ENCODE measurements around a stretch of chr2.

DNA sequence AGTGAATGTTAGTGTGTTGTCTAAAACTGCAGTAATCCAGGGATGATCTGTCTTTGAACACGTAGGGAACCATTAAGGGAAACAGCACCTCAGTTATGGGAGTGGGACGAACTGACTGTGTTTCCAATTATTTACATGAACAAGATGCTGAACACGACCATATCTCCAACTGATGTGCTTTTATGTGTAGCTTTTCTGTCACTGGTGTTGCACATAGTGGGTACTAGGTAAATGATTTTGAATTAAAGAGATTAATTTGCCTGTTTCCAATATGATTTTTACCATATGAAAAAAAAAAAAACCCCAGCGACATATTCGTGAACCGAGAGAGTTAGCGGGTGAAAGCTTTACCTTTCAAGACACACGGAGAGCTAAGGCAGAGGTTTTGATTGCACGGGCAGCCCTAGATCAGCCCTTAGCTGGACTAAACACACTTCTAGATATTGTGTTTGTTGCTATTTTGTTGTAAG lies 78.7 kb downstream of the POU3F3 start:
- RRBS: no CpG with 5 or more reads among the region's 9 CpGs

DNA sequence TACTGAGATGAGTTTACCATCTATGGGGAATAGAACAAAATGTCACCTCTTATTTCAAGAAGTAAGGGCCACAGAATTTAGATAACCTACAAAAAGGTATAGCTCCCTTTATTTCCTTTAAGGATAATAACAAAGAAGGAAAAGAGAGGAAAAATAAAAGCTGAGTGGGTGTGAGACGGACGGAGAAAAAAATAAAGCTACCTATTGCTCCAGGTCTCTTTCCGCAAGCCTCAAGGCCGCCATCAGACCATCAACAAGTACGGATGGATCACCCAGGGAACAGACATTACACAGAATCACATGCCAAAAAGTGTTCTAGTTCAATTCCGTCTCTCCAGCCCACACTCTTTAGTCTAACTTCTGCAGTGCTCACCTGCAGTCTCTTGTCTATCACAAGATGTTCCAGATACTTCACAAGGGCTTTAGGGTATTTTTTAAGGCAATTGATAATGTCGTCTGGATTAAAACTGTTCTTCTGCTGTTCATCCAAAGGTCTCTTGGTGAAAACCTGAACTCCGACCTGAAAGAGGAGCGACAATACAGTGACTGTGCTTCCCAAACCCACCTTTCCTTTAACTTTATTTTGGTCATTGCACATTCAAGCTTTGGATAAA lies 31.7 kb downstream of the GPR45 start:
- RRBS: no CpG with 5 or more reads among the region's 9 CpGs

DNA sequence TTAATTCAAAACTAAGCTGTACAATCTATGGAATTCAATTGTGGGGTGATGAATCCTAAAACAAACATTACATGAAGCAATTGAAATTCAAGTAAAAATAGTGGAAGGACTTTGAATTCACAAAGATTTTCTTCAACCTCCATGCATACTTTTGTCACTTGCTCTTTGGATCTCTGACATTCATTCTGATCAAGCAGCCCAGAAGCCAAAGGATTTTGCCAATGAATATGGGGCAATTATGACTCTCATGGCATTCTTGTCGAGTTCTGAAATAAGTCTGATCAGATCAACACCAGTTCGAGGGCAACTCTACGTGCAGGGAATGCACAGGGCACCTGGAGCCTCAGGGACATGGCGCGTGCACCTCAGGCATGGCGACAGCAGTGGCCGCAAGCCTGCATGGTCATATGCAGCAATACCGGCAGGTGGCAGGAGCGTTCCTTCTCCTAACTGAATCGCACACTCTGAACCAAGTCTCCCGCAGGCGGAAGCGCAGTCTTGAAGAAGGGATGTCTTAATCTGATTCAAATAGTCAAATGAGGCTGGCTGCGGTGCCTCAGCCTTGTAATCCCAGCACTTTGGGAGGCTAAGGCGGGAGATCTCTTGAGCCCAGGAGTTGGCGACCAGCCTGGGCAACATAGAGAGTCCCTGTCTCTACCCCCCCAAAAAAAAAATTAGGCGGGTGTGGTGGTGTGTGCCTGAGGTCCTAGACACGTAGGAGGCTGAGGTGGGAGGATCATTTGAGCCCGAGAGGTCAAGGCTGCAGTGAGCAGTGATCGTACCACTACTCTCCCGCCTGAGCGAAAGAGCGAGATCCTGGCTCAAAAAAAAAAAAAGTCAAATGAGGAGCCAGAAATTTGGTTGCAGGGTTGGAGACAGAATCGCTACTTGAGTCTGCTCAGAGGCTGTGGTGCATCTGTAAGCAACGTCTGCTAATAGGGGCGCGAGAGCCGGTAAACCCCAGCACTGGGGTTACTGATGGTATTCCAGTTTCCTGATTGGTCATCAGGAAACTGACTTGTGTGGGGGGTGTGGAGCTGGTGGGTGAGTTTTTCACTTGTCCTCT lies 29.0 kb downstream of the FHL2 start:
- RRBS: no CpG with 5 or more reads among the region's 28 CpGs

- RRBS: no CpG with 5 or more reads among the region's 8 CpGs
Observed at GRCh38 chr2:105393243-105393710, 5.6 kb downstream of the FHL2 start.

GRCh38 chr2:105397335-105397780 lies 1.5 kb downstream of the FHL2 start:
- RRBS: no CpG with 5 or more reads among the region's 8 CpGs

- RRBS: no CpG with 5 or more reads among the region's 3 CpGs
Observed at GRCh38 chr2:105397781-105398217, 1.1 kb downstream of the FHL2 start.

GRCh38 chr2:105406078-105406907 lies 7.4 kb upstream of the FHL2 start:
- RRBS: no CpG with 5 or more reads among the region's 8 CpGs

GRCh38 chr2:105448901-105449522 lies 50.2 kb upstream of the FHL2 start:
- RRBS: no CpG with 5 or more reads among the region's 6 CpGs

DNA sequence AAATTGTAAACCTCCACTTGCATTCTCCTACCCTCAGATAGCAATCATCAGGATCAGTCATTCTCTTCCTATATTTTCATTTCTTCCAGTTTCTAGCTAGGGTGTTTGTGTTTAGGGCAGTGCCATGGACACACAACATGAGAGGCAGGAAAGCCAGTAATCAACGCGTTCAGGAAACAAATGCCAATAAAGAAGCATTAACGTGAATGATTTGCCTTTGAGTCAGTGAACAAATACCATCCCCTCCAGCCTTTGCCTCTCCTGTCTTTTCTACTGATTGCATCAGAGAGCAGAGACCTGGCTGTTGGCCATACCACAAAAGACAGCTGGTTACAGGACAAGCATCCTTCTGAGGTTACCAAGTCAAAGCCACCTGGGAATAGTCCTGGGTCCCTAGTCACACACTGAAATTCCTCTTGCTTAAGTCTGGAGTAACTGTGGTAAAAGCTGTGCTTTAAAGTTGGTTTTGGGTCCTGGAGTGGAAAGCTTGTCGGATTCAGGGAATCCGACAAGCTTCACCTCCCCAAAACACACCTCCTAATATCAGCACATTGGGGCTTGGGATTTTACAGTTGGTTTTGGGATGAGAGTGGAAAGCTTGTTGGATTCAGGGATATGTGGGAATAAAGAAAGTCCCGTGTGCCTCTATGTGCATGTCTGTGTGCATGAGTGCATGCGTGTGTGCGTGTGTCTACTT lies 56.9 kb upstream of the FHL2 start:
- RRBS: no CpG with 5 or more reads among the region's 8 CpGs

GRCh38 chr2:105495033-105495395 lies 96.2 kb upstream of the FHL2 start:
- RRBS: no CpG with 5 or more reads among the region's 4 CpGs

DNA sequence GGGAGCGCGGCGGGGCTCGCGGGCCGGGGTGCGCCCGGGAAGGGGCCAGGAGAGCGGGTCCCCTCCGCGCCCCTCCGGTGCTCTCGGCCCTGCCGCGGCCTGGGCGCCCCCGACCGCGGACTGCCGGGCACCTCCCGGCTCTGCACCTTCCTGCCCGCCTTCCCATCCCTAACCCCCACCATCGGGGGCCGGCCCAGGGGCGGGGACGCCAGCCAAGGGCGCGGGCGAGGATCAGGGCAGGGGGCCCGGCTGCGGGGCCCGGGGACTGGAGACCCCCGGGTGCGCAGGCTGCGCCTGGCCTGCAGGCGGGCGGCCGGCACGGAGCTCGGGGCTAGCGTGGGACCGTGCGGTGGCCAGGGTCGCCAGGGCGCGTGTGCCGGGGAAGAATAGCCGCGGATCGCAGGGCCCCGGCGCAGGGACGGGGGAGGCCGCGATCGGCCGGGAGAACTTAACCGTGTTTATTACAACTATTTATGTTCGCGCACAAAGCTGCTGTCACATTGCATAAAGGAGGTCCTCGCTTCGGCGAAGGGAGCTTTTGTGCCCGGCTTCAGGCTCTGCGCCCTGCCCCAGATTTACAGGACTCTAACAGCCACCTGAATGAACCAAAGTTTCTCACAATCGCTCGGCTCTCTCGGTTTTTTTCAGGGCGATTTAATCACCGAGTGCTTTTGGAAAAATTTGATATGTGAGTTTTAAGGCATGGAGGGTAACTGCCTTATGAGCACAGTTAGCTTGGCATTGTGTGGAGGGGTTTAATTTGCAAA lies 671 bp downstream of the NCK2 start:
- RRBS: 2% methylated on average over 50 of the region's 70 CpGs

GRCh38 chr2:105771844-105772206 lies 27.1 kb downstream of the NCK2 start:
- RRBS: no CpG with 5 or more reads among the region's 9 CpGs

- RRBS: 98% methylated on average over 3 of the region's 9 CpGs
Observed at GRCh38 chr2:105800137-105800716, 55.5 kb downstream of the NCK2 start.

DNA sequence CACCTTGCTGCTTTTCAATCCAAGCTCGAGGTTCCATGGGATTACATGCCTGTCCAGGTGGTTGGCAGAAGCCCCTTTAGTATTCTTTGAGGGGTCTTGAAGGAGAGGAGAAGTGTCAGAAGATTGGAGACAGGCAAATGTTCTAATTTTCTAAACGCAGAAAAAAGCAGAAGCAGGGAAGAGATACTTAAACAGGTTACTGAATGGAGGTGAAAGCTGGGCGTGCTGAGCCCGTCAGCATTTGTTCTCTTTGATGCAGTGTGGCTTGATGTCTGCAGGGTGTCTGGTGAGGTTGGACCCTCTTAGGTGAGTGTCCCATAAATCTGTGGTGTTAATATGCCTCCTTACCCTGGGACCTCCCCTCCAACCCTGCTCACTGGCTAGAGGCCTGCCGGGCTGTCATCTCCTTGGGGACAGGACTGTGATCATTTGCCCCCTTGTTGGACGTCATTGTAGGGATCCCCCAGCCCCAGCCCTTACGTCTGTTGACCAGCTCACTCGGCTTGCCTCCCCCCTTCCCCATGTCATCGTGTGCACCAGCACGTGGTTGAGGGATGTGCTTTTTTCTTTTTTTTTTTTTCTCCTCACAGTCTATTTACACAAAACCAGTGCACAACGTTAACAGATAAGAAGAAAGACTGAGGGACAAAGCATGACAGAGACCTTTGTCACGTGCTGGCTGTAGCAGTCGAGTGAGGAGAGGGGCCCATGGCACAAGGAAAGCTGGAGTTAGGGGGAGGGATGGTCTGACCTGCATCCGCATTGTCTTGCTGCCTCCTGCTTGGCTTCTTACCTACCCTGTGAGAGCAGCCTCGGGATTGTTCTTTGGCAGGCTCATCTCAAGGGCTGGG lies 56.4 kb downstream of the NCK2 start:
- RRBS: no CpG with 5 or more reads among the region's 15 CpGs

- RRBS: no CpG with 5 or more reads among the region's 17 CpGs
Observed at GRCh38 chr2:105856734-105857535, 112.2 kb downstream of the NCK2 start.

DNA sequence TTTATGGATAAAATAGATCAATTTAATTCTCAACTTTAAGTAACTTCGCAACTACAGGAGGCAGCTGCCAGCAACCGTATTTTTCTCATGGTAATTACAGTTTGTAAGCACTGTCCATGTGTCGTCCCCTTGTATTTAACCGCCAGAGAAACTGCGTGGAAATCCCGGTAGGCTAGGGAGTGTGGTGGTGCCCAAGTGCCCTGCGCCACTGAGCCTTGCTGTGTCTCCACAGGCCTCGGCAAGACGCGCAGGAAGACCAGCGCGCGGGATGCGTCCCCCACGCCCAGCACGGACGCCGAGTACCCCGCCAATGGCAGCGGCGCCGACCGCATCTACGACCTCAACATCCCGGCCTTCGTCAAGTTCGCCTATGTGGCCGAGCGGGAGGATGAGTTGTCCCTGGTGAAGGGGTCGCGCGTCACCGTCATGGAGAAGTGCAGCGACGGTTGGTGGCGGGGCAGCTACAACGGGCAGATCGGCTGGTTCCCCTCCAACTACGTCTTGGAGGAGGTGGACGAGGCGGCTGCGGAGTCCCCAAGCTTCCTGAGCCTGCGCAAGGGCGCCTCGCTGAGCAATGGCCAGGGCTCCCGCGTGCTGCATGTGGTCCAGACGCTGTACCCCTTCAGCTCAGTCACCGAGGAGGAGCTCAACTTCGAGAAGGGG lies 136.5 kb downstream of the NCK2 start:
- RRBS: no CpG with 5 or more reads among the region's 50 CpGs

DNA sequence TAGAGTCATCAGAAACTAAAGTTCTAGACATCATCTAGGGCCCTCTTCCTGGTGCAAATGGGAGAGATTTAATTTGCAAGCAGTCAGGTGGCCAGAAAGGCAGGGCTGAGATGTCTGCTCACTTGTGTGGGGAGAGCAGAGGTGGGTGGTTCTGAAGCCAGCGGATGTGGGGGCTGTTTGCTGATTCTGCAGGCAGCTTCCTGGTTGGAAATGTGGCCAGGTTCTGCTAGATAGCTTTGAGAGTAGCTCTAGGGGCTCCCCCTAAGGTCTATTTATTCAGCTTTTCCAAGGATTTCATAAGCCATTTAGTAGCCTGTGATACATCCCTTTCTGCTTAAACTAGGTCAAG lies 138.2 kb upstream of the ECRG4 start:
- RRBS: no CpG with 5 or more reads among the region's 1 CpG

DNA sequence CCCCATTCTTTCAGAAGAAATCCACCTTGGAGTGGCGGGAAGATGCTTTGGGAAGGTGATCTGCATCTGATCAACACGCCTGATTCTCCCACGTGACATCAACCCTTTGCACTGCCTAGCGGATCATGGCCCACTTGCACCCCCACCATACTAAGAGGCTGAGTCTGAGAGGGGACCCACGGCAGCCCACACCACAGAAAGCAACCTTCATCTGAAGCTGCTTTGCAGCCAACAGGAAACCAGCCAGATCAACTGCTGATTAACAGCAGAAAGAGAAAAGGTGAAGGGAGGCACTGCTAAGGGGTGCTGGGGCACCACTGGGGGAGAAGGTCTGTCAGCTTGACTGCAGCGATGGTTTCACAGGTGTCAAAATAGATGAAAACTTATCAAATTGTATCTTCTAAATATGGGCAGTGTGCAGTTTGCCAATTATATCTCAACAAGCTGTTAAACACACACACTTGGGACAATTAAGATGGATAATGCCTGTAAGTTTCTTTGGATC lies 29.1 kb downstream of the ECRG4 start:
- RRBS: no CpG with 5 or more reads among the region's 6 CpGs

- RRBS: no CpG with 5 or more reads among the region's 3 CpGs
Observed at GRCh38 chr2:106205618-106205817, 11.4 kb upstream of the UXS1 start.

GRCh38 chr2:107746820-107747111 lies 79.9 kb upstream of the RGPD4 start:
- RRBS: no CpG with 5 or more reads among the region's 4 CpGs